ENCODE data around the gene RIMBP2.

GRCh38 chr12:126772000-126772684 lies 1494.8 kb upstream of the TMEM132C start:
- PRO-cap, result no peak

- PRO-cap, result no peak
These were observed 1390.5 kb upstream of the TMEM132C start for GRCh38 chr12:126876525-126876783.

DNA sequence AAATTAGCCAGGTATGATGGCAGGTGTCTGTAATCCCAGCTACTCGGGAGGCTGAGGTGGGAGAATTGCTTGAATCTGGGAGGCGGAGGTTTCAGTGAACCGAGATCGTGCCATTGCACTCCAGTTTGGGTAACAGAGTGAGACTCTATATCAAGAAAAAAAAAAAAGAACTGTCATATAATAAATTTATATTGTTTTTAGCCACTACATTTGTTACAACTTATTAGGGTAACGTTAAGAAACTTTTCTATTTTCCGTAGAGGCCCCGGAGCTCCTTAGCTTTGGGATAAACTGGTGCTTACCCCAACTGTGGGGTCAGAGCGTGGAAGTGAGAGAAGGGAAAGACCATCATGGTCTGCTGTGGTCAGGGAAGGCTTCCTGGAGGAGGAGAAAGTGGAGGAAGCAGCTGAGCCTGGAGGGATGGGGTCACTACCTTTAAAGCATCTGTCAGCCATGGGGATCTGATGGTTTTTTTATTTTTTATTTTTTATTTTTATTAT lies 1101.5 kb upstream of the TMEM132C start:
- PRO-cap, result no peak

DNA sequence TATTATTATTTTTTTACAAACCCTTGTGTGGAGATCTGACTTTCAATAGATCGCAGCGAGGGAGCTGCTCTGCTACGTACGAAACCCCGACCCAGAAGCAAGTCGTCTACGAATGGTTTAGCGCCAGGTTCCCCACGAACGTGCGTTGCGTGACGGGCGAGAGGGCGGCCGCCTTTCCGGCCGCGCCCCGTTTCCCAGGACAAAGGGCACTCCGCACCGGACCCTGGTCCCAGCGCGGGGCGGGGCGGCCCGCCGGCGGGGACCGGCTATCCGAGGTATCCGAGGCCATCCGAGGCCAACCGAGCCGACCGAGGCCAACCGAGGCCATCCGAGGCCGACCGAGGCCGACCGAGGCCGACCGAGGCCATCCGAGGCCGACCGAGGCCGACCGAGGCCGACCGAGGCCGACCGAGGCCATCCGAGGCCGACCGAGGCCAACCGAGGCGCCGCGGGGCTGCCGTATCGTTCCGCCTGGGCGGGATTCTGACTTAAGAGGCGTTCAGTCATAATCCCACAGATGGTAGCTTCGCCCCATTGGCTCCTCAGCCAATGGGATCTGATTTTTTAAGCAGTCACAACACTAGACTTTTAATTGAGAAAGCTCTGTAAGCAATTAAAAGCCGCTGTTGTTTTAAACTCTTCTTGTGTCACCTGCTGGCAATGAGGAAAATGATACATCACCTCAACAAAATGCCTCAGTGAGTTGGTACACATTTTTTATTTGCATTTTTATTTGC lies 1100.9 kb upstream of the TMEM132C start:
- PRO-cap, result no peak

GRCh38 chr12:127898571-127899005 lies 368.4 kb upstream of the TMEM132C start:
- PRO-cap, result unidirectional peak, plus-strand start at chr12:127898773

- PRO-cap, result no peak
These were observed 220.3 kb downstream of the SLC15A4 start for GRCh38 chr12:128603569-128603810.

- PRO-cap, result no peak
These were observed 8.1 kb downstream of the GLT1D1 start for GRCh38 chr12:128861320-128861777.

GRCh38 chr12:128864718-128865317 lies 11.5 kb downstream of the GLT1D1 start:
- PRO-cap, result no peak

DNA sequence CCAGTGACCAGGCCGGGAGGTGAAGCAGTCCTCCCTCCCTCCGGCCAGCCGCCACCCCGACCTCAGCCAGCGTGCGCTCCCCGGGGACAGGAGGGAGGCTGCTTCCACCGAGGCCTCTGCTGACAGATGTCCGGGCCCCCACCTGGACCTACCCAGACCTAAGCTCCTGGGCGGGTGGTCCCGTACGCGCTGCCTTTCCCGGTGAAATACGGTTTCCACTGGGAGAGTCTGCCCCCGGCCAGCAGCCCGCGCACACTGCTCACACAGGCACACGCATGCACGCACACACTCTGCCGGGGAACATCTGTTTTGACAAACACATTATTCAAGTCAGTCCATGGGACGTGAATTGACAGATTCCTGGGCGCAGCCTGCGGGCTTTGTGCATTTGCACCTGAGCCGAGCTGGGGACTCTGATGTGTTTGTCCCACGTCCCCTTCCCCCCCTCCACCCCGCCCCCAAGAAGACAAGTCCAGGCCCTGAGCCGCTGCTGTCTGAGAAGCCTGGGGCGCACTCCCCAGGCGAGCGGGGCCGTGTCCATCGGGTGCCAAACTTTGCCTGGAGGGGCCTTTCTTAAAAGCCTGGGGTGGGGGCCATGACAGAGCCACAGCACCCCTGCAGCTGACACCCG lies 667 bp downstream of the RIMBP2 start:
- PRO-cap, result no peak

DNA sequence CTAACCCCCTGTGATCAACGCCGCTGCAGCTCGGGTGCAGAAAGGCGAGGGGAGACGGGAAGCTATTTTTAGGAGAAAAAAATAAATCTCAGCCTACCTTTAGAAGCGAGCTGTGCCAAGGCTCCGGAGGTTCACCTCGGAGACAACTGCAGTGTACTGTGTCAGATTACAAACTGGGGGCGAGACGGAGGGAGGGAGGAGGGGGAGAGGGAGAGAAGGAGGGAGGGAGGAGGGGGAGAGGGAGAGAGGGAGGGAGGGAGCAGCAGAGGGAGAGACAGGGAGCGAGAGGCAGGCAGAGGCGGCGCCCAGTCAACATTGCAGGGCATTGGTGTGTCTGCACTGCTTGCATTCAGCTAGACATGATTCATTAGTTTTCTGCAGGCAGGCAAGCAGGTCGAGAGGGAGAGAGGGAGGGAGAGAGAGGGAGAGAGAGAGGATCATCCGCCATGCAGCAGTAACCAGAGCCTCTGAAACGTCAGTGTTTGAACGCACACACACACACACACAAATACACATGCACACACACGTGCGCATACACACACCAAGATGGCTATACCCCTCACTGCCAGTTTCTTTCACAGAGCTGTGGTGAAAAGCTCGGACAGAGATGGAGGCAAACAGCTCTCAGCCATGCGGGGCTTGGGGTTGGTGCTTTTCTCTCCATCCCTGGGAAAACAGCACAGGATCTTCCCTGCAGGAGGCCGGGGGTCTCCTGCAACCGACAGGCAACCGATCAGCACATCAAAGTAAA lies at the start of gene RIMBP2:
TSS of gene RIMBP2 (minus strand) at position 175 of the 751 bp plus-strand sequence.
- PRO-cap, result no peak

DNA sequence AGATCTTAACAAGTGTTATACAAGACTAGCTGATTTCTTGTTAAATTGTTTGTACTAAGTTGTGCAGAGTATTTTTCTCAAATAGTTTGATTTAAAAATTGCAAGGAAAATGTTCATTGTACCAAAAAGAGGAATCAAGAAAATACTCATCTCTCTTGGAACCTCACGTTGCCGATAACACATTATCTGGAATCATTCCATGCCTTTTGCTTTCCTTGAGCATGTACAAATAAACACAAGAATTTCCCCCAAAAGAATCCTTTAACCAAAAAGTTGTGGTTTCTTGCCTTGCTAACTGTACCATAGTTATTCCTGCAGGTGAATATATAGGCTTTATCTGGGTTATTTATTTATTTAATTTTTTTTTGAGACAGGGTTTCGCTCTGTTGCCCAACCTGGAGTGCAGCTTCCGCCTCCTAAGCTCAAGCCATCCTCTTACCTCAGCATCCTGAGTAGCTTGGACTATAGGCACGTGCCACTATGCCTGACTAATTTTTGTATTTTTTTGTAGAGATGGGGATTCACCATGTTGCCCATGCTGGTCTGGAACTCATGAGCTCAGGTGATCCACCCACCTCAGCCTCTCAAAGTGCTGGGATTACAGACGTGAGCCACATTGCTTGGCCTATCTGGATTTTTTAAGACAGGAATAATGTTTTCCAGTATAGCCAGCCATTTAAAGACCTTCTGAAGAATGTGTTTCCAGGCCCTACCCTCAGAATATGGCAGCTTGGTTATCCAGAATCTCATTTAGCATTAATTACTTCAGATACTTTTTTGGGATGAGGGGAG lies 1.9 kb downstream of the RAN start:
- PRO-cap, result no peak

GRCh38 chr12:130916561-130917360 lies 36.9 kb upstream of the ADGRD1 start:
- PRO-cap, result no peak

GRCh38 chr12:130994935-130995694 lies 41.4 kb downstream of the ADGRD1 start:
- PRO-cap, result no peak

GRCh38 chr12:131011088-131011362 lies 57.3 kb downstream of the ADGRD1 start:
- PRO-cap, result no peak

DNA sequence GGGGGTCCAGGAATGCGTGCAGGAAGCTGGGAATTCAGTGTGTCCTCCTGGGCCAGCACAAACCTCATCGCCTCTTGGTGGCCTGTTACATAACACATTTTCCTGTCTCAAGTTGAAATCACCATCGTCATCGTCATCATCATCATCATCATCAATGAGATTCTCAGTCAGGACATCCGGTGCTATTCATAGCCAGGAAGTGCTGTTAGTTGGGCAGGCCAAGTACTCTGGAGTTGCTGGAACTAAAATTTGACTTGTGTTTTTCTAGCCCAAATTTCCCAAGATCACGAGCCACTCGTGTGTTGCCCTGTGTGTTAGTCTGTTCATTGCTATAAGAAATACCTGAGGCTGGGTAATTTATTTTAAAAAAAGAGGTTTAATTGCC lies 96.4 kb downstream of the ADGRD1 start:
- PRO-cap, result no peak

- PRO-cap, result no peak
These were observed 210.3 kb downstream of the ADGRD1 start for GRCh38 chr12:131163979-131164357.

DNA sequence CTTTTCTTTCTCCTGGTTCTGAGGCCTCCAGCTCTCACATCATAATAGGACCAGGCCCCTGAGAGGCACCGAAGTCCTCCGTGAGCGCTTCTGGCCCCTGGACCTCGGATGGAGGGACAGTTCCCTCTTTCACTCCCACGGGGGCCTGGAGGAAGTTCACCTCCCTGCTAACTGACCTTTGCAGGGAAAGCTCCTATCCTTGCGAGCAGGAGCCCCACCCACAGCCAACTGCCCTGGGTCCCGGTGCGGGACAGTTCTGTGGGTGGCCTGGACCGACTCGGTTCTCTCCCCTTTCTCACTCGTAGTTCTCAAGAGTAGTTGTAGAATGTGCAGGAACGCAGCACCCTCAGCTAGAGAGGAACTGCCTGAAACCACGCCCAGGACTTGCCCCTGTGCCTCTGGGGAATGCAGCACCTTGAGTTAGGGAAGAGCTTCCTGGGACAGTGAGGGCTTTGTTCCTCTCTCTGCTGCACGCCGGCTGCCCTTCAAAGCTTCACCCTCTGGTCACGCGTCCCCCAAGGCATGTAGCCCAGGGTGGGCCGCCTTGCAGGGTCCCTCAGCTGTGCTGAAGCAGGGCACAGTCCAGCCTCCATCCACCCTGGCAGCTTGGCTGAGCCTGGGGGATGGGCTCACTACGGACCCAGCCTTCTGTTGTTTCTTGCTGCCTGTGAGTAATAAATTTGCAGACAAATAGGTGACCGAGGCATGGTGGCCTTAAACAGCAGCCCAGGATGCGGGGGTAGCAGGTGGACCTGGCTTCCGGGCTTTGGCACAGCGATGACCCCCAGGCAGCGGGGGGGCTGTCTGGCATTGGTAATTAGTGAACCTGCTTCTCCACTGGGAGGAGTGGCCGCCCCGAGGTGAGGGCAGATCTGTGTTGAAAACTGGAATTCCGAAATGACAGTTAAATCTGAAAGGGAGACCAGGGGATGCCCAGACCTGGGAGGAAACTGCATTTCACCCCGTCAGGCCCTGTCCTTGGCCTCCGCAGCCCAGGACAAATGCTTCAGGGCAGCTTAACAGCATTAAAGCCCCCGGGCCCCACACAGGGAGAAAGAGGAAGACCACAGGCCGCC lies 264.7 kb downstream of the ADGRD1 start:
- PRO-cap, result no peak

DNA sequence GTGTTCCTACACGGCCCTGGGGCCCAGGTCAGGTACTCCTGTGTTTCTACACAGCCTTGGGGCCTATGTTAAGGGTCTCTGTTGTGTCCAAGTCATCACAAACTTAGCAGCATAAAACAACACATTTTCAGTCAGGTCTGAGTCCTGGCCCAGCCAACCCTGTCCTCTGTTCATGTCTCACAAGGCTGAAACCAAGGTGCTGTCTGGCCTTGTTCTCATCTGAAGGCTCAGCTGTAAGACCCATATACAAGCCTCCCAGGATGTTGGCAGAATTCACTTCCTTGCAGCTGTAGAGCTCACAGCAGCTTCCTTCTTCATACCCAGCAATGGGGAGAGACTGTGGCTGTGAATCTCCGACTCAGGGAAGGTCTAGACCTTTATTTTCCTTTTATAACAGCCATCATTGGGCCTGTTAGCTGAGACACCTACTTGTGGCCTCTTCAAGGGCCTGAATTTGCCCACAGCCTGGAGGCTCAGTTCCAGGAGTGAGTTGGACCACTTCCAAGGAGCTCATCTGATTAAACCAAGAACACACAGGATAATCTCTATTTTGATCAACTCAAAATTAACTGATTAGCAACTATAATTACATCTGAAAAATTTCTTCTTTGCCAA lies 107.4 kb upstream of the SFSWAP start:
- PRO-cap, result no peak

- PRO-cap, result no peak
These were observed 28.8 kb upstream of the SFSWAP start for GRCh38 chr12:131682017-131682491.

DNA sequence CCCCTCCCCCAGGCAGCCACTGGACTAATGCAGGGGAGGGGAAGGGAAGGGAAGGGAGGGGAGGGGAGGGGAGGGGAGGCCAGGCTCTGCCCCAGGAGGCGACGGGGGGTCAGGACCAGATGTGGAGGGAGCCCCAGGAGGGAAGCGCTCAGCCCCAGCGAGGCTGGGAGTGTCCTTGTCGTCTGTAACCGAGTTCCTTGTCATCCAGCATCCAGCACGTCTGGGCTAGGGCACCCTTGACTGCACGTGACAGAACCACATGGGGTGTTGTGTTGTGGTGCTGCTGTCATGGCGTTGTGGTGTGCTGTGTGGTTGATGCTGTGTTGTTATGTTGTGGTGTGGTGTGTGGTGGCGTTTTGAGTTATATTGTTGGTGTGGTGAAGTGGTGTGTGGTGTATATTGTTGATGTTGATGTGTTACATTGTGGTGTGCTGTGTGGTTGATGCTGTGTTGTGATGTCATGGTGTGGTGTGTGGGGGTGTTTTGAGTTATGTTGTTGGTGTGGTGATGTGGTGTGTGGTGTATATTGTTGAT lies 28.3 kb upstream of the SFSWAP start:
- PRO-cap, result no peak